Frontal cortex (tissue), 2 donors: ENCODE data around the gene TMOD1.

DNA sequence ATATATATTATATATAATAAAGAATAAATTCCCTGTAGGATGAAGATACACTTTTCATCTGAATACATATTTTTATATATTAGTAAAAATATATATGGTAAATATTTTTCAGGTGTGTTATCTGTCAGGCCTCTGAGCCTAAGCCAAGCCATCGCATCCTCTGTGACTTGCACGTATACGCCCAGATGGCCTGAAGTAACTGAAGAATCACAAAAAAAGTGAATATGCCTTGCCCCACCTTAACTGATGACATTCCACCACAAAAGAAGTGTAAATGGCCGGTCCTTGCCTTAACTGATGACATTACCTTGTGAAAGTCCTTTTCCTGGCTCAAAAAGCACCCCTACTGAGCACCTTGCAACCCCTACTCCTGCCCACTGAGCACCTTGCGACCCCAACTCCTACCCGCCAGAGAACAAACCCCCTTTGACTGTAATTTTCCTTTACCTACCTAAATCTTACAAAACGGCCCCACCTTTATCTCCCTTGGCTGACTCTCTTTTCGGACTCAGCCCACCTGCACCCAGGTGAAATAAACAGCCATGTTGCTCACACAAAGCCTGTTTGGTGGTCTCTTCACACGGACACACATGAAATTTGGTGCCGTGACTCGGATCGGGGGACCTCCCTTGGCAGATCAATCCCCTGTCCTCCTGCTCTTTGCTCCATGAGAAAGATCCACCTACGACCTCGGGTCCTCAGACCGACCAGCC is 92.9 kb upstream of the CCDC180 start:
- RAMPAGE, long total RNA, result no peak

DNA sequence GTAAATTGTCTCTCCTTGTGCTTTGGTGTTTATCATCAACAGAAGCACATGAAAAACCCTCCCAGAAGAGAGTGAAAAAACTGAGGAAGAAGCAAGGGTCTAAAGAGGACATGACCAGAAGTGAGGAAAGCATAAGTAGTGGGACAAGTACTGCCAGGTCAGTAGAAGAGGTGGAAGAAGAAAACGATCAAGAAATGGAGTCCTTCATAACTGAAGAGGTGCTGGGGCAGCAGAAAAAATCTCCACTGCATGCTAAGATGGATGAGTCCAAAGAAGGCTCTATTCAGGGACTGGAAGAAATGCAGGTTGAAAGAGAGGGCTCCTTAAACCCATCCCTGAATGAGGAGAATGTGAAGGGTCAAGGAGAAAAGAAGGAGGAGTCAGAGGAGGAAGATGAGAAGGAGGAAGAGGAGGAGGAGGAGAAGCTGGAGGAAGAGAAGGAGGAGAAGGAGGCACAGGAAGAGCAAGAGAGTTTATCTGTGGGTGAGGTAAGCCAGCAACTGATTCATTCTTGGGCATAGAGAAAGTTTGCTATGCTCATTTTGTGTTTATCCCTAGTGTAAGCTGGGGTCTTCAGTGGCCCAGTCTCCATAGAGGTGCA is 22.9 kb downstream of the CCDC180 start:
- RAMPAGE, long total RNA, result no peak

GRCh38 chr9:97501576-97502001 is at the start of gene TMOD1:
TMOD1 (plus strand) TSS chr9:97501666.
- RAMPAGE, long total RNA, result no peak

DNA sequence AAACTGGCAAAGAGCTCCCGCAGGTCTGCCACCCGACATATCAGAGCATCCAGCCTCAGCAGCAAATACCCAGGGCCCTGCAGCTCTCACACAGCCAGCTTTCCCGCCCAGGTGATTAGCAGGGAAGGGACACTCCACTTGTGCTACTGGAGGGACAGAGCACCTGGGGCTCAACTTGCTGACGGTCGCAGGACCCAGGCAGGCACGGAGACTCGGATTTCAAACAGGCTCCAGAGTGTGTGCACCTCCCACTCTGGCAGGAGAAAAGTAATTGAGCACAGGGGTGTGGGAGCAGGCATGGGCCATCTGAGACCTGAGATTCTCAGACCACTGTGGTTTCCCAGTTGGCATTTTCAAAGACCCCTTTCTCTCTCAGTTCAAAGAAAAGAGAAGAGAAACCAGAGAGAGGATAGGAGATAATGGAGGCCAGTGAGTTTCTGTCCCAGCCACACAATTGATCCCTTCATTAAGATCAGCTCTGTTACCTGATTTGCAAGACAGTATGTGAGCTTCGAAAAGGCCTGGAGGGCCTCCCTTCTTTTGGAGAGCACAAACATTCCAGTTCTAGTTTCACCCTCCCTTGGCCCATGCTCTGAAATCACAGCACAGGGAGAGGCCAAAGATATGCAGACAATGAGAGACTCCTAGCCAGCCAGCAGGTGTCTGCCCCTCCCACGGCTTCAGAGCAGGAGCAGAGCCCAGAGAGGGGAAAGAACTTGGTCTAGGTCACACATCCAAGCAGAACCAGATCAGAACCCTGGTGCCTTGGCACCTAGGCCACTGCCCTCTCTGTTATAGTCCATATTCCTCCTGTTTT is 26.8 kb downstream of the TMOD1 start:
- RAMPAGE, long total RNA, result no peak

DNA sequence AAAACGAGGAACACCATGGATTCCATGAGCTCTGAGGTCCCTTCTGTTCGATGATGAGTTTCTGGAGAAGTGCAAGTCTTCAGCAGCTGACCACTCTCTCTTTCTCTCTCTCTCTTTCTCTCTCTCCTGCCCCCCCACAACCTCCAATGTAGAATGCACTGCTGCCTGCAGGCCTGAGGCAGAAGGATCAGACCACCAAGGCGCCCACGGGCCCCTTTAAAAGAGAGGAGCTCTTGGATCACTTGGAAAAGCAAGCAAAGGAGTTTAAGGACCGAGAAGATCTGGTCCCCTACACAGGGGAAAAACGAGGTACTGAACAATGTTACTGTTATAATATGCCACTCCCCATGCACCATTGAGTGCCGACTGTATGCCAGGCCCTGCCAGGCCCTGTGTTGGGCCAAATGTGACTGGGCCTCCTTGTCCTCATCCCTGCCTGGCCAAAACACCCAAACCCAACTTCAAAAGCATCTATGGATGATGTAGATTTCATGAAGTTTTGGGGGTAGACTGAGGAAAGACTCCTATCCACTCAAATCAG is 44.6 kb downstream of the TMOD1 start:
- RAMPAGE, long total RNA, result no peak

- RAMPAGE, long total RNA, result no peak
Observed at GRCh38 chr9:97632183-97633007, 773 bp downstream of the TSTD2 start.

GRCh38 chr9:97670489-97671255 is 26.5 kb downstream of the XPA start:
- RAMPAGE, long total RNA, result no peak

GRCh38 chr9:97714429-97714638 is 17.2 kb upstream of the XPA start:
- RAMPAGE, long total RNA, result no peak

- RAMPAGE, long total RNA, result no peak
Observed at GRCh38 chr9:97907613-97907980, 14.7 kb downstream of the TRMO start.

DNA sequence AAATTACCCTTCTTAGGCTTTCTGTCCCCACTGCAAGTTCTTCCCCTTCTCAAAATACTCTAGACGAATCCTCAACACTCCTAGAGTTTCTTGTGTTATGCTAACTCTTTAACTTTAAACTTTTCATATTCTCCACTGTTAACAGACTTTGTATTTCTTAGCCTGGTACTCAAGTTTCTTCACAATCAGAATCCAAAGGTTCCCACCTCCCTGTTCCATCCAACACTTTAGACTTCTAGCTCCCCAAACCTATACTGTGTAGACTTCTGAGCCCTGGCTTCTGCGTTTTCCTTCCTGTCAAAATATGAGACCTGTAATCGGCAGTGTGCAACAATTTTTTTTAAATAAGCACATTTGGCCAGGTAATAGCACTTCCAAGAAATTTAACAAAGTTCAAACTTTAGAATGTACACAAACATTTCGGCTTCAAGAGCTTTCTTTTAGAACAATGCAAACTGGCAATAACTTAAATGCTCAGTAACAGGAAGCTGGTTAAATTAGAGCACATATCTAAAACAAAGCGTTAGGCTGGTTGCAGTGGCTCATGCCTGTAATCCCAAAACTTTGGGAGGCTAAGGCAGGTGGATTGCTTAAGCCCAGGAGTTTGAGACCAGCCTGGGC is 1.4 kb downstream of the TRMO start:
- RAMPAGE, long total RNA, result no peak

DNA sequence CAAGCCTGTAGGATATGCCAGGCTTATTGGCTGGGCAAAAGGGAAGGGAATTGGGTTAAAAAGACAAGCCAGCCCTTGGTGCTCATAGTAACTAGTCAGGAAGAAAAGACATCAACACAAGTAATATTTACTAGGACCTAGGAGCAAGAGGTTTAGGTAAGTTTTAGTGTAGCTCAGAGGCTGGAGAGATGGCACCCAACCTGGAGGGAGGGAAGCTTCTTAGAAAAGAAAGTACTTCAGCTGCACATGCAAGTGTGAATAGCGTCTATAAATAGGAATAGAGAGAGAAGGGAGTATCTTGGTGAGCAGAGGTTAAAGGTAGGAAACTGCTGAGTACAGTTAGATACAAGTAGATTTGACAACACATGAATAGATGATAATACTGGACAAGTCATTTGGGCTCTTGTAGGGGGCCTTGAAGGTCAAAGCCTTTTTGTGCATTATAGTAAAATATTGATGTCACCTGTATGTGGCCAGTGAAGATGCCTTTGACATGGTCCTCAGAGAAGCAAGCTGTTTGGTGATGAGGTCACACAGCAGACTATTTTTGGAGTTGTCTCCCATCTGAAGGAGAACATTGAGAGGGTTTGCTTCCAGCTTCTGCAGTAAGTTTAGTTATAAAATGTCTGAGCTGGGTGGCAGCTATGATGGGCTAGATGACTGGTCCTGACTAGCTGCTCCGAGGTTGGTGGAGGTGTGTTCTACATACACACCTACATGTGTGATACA is 34.2 kb downstream of the ANP32B start:
- RAMPAGE, long total RNA, result no peak

- RAMPAGE, long total RNA, result no peak
Observed at GRCh38 chr9:98066126-98066684, 9.7 kb downstream of the NANS start.

DNA sequence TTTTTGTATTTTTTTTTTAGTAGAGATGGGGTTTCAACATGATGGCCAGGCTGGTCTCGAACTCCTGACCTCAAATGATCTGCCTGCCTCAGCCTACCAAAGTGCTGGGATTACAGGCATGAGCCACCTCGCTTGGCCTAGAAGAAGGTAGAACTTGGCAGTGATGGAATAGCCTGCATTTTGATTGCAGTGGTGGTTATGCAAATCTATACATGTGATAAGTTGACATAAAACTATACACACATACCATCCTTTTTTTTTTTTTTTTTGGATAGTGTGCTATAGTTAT is 11.2 kb downstream of the TRIM14 start:
- RAMPAGE, long total RNA, result no peak

GRCh38 chr9:98108349-98109214 is 10.4 kb downstream of the TRIM14 start:
- RAMPAGE, long total RNA, result no peak

DNA sequence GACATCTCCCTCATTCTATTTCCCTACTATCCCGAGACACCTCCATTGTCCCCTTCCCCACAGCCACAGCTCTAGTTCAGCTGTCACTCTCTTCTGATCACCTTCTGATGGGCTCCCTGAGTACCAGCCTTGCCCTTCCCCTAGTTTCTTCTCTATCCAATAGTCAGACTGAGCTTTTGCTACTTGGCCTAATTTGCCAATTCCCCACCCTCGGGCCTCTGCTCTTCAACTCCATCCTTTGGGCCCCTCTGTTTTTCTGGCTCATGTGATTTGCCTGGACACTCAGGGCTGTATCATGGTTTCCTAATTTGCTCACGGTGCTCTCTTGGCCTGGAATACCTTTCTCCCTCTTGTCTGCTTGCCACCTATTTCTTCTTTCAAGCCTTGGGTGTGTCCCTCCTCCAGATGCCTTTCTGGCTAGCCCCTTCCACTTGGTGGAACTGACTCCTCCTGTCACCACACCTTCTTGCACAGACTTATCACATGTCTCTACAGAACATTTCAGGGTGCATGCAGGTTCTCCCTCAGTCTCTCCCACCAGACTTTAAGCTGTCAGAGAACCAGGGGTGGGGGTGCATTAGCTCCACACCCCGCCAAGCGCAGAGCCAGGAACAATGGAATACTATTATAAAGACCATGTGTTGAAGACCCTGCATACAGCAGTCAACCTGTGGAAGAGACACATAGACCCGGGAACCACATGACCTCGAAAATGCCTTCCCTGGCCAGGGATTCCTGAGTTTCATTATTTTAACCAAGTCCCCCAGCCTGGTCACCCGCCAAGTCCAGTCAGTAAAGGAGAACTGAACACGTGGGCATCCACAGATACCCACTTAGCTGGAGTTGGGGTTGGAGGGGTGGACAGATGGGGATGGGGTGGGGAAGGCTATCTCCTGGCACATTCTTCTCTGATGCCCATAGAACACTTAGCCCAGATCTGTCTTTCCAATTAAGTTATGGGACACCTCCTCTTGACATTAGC is 1.8 kb downstream of the TBC1D2 start:
- RAMPAGE, long total RNA, result no peak

DNA sequence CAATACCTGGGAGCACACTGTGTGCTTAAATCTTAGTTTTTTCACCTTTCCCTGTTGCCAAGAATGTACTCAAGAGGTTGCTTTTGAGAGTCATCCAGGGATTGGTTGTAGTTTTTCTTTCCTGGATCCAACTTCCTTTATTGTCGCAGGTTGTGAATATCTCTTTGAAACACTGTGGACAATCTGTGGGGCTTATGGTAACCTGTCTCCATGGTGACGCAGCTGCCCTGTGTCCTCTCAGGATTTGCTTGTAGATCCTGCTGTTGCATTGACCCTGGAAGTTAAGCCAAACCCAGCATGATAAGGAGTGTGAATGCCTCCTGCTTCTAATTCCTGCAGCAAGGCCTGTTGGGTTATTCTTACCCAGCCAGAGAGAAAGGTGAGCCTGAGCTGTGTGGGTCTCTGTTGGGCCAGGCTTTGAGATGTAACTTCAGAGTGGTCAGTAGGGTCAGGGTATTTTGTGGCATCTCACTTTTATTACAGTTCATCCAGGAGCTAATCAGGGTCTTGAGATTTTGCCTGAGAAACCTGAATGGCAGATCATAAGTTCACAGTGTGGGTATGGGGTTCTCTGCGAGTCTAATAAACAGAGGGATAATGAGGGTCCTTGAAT is 2.3 kb downstream of the GALNT12 start:
- RAMPAGE, long total RNA, result no peak

- RAMPAGE, long total RNA, result no peak
Observed at GRCh38 chr9:98955201-98955645, 11.5 kb downstream of the COL15A1 start.

DNA sequence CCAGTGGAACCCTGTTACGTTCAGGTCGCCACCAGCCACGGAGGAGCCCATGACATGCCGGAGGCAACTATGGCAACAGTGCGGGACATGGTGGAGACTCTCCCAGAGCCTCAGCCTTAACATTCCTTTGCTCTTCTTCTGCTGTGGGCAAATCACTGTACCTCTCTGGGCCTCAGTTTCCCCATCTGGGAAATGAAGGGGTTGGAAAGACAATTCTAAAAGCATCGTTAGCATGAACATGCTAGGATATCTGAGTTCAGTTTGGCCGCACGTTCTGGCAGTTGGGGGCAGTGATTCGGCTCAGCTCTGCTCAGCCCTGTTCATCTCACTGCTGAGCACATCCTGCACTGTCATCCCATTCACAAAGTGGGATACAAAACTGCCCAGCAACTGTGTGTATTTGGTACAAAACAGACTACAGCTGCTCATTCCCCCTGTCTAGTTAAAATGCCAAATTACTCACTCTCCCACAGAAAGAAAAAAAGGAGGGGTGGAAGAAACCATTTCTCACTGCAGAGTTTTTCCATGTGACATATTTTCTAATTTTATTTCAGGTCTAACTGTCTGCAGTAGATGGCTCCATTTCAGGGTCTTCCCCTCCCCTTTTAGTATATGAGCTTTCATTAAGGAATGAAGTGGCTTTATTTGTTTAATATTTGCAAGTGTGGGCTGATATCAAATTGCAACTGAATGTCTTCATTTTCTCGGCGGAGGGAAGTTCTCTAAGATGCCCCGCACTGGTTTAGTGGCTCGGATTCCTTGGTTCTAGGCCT is 14.5 kb downstream of the COL15A1 start:
- RAMPAGE, long total RNA, result no peak

- RAMPAGE, long total RNA, result no peak
Observed at GRCh38 chr9:98971153-98971555, 27.4 kb downstream of the COL15A1 start.

- RAMPAGE, long total RNA, result no peak
Observed at GRCh38 chr9:99181675-99182202, 40.0 kb downstream of the ALG2 start.